Bronchial epithelial cell (primary cell): Measurements from ENCODE around the genes ZNF23 and PMFBP1.

DNA sequence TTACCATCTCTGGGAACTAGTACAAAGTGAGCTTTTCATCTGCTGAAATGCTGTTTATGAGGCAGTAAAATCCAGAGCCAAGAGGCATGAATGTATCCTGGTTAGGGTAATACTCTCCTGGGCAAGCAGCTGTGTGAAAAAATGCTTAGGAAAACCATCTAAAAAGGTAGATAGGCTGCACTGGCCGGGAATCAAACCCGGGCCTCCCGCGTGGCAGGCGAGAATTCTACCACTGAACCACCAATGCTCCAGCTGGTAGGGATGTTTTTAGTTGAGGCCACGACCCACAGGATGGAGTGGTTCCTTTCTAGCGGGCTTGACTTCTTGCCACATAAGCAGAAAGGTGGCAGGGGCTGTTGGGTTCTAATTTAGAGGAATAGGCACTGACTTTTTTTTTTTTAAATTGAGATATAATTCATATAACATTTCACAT is 22.9 kb downstream of the VAC14 start:
- RRBS, 2 experiments = no CpG with 5 or more reads among the region's 7 CpGs

- RRBS, 2 experiments = no CpG with 5 or more reads among the region's 1 CpG
These were observed 1.0 kb downstream of the CMTR2 start for GRCh38 chr16:71288162-71288558.

DNA sequence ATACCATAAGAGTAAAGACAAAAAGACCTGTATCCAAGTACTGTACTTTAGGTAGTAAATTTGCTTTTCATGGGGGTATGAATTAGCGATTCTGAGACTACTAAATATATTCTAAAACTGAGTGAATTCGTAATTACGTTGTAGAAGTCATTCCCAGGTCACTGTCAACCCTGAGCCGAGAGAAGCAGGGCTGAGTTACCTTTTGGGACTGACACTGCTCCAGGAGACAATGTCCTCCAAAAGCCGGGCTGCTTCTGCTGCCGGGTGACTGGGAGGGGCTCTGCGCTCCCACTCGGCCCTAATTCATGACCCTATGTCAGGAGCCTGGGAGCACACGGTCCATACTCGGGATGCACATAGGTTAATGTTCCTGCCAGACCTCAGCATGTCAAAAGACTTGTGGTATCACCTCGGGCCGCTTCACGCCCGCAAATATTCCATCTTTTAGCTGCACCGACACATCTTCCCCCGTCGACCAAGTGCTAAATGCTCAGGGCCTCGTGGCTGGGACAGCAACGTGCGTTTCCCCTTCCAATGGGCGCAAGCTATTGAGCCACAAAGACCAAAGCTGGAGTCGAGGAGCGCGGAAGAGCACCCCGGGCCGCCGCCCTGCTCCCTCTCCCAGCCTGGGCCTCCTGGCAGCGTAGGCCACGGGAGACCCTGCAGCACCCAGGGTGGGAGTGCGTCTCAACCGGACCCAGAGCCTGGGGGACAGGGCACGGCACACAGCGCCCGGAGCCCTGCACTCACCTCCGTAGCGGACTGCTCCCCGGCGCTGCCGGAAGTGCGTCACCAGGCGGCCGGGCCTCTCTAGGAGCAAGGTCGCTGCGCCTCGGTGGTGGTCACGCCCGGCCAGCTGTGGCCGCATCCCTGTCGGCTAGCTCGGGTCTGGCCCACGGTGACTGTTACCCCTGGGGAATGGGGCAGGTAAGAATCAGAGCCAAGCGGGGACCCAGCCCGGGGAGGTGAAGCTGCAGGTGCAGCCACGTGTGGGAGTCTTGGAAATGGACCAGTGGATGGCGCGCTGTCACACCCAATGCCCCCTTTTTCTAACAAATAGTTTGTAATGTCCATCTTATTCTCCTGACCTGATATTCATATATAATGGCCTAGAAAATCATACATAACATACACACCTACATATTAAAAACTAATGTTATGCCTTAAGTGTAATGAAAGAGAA is at the start of gene ZNF23:
TSS of gene ZNF23 (minus strand) at position 788 of the 1,183 bp plus-strand sequence.
- RRBS, 2 experiments = 2 to 3% methylated on average over 16 to 19 of the region's 56 CpGs

DNA sequence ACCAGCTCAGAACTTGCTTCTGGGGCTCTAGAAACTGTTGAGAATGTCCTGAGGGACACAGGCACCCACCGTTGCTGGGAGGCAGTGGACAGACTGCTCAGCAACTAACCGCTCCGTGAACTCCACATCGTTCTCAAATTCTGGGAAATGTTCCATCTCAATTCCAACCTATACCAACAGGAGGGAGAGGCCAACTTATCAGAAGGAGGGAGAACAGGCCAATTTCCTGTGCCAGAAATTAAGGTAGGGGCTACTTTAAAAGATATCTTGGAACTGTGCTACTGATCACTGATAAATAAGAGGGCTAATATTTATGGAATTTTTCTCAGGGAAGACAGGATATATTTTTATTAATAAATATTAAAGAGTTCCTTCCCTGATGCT is 8.3 kb downstream of the TAT start:
- RRBS, 2 experiments = no CpG with 5 or more reads among the region's 4 CpGs

GRCh38 chr16:71571860-71572442 is 4.9 kb downstream of the TAT start:
- RRBS, 2 experiments = no CpG with 5 or more reads among the region's 4 CpGs

GRCh38 chr16:71817976-71818420 is 9.4 kb upstream of the AP1G1 start:
- RRBS, 2 experiments = no CpG with 5 or more reads among the region's 6 CpGs

DNA sequence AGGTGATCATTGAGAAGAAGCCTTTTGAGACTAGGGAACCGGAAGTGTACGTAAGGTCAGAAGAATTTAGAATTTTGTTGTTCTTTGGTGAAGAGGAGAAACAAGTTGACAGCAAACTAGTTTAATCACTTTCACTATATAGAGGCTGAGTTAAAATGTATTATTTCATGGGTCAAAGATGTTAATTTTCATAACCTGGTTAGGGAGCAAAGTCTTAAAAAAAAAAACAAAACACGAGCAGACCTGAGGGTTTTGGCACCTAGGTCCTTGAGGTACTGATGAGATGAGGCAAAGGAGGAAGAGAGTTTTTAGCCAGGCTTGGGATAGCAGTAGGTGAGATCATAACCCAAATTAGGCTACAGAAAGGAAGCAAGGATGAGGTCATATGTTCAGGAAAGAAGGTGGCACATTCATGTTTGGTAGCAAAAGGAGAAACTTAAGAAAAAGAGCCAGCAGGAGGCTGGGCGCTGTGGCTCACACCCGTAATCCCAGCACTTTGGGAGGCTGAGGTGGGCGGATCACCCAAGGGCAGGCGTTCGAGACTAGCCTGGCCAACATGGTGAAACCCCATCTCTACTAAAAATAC is 2.8 kb downstream of the ATXN1L start:
- RRBS, 2 experiments = no CpG with 5 or more reads among the region's 8 CpGs

DNA sequence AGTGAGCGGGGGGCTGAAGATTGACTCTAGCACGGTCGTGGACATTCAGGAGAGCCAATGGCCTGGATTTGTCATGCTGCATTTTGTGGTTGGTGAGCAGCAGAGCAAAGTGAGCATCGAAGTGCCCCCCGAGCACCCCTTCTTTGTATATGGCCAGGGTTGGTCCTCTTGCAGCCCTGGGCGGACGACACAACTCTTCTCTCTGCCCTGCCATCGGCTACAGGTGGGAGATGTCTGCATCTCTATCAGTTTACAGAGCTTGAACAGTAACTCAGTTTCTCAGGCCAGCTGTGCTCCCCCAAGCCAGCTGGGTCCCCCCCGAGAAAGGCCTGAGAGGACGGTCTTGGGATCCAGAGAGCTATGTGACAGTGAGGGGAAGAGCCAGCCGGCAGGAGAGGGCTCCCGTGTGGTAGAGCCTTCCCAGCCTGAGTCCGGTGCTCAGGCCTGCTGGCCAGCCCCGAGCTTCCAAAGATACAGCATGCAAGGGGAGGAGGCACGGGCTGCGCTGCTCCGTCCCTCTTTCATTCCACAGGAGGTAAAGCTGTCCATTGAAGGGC is 5.5 kb downstream of the ATXN1L start:
- RRBS, 2 experiments = 87% methylated on average over 3 of the region's 17 CpGs; no CpG with 5 or more reads in 1 of the 2 experiments

DNA sequence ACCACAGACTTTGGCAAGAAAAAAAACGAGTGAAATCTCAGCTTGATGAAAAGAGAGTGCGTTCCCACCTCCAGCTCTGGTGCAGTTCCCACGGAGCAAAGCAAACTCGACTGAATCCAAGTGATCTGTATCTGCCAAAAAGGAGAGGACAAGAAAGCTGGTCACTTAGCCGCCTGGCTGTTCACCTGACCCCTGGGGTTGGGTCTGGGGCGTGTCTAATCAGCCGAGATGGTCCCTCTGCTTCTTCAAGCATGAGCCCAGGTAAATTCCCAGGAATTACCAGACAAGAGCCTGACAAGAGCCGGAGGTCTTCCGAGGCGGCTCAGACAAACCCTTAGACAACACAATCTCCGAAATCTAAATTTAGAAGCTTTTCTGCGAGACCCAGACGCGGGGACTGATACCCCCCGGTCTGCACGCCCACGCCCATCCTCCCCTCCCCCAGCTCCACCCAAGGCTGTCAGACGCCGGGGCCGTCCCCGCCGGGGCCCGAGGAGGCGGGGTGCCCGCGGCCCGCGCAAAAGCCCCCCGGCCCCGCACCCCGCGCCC is 765 bp downstream of the ZNF821 start:
- RRBS, 2 experiments = 1% methylated on average over 19 to 22 of the region's 32 CpGs

DNA sequence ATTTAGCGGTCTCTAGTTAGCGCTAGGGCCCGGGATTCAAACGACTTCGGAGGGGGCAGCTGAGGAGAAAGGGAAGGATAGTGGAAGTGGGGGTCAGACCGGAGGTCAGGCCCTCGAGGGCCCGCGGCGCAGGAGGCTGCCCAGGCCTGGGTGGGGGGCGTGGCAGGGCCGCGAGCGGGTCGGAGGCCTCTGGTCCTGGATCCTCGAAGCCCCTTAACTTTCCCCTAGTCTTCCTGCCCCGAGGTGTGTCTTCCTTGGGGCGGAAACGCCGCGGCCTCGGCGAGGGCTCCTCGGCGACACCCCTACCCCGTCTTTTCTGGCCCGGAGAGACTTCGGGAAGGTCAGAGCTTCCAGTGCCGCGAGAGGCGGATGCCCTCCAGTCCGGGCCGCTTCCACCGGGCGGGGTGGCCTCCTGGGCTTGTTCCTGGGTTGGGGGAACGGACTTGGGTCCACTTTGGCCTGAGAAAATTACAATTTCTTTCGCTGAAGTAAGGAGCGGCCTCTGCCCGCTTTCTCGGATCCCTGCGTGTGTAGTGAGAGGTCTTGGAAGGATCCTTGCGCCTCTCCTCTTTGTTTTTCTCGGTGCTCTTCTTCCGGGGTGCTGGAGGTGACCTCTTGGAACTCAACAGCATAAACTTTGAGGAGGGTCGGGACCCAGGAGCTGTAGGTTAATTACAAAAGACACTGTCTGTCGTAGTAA is 468 bp downstream of the IST1 start:
- RRBS, 2 experiments = 2% methylated on average over 9 of the region's 46 CpGs

- RRBS, 2 experiments = no CpG with 5 or more reads among the region's 6 CpGs
These were observed 34.0 kb downstream of the IST1 start for GRCh38 chr16:71929062-71929909.

GRCh38 chr16:72013025-72013747 is 4.6 kb downstream of the DHODH start:
- RRBS, 2 experiments = 3 to 5% methylated on average over 2 of the region's 9 CpGs

GRCh38 chr16:72172081-72172828 is at the start of gene PMFBP1:
Gene PMFBP1, minus strand, starts transcription at chr16:72172155.
- RRBS, 2 experiments = no CpG with 5 or more reads among the region's 7 CpGs

DNA sequence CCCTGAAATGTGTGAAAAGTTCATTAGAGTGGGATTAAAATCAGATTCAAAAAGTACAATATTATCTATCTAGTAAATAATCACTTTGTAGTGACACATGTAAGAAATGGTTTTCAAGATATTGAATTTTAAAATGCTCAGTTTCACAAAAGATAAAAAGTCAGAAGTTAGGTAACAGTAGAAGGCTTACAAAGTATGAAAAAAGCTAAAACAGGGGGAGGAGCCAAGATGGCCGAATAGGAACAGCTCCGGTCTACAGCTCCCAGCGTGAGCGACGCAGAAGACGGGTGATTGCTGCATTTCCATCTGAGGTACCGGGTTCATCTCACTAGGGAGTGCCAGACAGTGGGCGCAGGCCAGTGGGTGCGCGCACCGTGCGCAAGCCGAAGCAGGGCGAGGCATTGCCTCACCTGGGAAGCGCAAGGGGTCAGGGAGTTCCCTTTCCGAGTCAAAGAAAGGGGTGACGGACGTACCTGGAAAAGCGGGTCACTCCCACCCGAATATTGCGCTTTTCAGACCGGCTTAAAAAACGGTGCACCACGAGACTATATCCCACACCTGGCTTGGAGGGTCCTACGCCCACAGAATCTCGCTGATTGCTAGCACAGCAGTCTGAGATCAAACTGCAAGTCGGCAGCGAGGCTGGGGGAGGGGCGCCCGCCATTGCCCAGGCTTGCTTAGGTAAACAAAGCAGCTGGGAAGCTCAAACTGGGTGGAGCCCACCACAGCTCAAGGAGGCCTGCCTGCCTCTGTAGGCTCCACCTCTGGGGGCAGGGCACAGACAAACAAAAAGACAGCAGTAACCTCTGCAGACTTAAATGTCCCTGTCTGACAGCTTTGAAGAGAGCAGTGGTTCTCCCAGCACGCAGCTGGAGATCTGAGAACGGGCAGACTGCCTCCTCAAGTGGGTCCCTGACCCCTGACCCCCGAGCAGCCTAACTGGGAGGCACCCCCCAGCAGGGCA is 420.6 kb downstream of the ZFHX3 start:
- RRBS, 2 experiments = no CpG with 5 or more reads among the region's 33 CpGs

DNA sequence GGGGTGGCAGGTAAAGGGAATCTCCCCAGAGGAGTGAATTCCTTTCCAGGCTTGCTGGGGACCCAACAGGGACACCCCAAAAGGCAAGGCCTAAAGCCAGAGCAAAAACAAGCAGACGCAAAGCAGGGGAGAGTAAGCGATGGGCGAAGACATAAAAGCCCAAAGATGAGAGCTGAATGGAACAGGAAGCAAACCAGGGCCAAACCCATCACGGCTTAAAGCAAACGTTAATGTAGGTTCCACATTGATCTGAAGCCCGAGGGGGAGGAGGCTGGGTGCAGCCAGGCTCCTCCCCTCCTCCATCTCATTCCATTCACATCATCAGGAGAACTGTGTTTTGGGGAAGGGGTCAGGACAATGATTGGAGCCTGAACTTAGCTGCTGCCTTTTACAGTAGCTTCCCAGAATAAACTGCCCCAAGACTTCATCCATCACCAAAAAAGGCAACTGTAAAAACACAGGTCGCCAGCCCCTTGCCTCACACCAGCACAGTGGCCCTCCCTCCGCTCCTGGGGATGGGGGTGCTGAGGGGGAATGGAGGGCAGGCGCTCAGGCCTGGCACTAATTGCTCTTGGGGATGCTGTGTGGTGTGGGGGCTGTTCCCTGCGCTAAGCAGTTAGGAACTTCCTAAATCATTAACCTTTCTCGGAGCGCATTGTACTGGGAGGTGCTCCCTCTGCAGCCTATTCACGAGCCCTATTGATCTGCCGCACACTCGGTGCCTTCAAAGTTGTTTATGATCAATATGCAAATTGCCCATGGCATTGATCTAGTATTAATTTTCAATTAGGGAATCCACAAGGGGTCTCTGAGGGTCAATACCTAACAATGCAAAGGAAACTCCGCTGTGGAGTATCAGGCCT is 200.1 kb downstream of the ZFHX3 start:
- RRBS, 2 experiments = no CpG with 5 or more reads among the region's 16 CpGs

DNA sequence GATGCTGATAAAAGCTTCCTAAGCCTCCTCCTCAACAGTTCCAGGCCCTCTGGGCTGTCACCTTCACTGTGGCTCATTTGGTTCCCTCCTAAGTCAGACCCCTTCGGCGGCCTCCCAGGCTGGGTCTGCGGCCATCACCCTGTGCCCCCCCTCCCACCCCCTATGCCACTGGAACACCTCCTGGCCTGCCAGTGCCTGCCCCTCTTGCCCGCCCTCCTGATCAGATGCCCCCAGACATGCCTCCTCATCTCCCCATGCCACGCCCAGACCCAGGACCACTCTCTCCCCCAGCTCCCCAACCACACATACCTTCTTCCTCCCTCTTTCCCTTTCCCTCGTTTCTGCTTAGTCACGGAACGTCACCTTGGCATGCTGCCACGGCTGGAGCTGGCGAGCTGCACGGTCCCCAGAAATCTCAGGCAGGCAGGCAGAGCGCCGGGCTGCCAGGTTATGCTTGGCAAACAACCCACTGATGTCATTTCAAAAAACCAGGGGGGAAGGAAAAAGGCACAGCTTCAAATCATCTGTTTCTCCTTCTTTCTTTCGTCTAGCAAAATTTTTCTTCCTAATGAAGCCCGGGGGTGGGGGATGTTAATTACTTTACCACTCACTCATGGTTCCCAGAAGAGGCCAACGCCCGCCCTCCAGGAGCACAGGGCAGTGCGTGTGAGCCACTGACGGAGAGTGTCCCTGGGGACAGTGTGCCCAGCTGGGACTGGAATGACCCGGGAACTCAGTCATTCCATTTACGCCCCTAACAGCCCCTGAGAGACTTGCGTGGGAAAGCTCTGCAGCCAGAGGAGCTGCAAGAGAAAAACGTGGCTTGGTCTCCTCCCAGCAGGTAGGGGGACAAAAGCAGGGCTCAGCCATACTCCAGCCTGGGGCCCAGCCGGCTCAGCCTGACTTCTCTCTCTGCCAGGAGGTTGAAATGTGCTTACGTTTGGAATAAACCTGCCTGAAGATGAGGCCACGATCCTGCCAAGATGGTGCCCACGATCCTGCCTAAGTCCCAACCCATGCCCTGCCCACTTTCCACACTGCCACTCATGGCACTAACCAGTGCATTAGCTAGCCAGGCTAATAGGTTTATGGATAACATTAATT is 199.1 kb downstream of the ZFHX3 start:
- RRBS, 2 experiments = no CpG with 5 or more reads among the region's 27 CpGs

DNA sequence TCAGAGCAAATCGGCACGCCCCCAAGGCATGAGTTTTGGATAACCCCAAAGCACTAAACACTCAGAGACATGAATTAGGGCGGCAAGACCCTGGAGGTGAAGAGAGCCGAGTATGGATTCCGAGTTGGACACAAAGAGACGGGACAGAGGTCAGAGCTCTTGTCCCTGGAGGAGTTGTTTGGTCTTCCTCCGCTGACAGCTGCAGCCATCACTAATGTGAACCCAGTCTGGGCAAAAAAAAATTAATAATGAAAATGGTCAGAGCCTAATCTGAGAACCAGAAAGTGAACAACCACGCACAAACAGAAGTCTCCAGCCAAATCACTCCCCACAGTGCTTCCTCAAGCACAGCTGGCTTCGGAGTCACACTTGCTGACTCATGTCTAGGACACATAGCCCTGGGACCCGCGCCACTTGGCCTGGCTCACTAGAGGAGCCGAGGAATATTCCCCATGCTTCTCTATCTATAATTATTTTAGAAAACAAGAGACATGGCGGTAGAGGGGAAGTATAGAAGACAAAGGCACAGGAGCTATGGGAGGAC is 109.2 kb downstream of the ZFHX3 start:
- RRBS, 2 experiments = no CpG with 5 or more reads among the region's 13 CpGs

DNA sequence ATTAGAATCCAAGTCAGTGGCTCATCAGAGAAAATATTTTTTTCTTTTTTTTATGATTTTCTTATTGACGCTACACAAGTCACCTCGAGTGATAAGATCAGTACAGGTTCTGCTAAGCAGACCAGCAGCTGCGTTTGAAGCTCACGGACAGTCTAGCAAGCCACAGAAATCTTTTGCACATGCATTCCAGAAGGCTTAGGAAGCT is 95.0 kb downstream of the ZFHX3 start:
- RRBS, 2 experiments = no CpG with 5 or more reads among the region's 4 CpGs

DNA sequence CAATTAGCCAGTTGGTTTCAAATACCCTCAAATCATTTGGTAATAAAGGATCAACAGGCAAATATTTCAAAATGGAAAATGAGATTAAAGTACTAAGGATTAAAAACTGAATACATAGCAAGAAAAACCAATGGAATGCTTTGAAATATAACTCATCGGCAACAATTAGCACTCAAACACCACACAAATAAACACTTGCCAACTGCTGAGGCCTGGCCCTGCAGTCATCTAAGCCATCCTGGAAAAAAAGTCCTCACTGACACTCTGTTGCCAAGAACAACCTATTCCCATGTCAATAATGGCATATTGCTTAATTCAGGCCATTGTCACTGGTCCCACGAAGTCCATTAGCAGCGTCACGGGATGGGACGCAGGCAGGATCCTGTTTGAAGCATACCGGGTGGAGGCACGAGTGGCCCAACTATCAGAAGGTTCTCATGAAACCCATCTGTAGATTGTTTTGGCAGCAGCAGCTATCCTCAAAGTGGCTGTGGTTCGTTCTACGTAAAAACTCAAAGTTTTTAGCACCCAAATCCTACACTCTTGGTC is 91.8 kb downstream of the ZFHX3 start:
- RRBS, 2 experiments = no CpG with 5 or more reads among the region's 9 CpGs